Colonic mucosa (tissue), 1 donor: ENCODE measurements around a stretch of chr3.

DNA sequence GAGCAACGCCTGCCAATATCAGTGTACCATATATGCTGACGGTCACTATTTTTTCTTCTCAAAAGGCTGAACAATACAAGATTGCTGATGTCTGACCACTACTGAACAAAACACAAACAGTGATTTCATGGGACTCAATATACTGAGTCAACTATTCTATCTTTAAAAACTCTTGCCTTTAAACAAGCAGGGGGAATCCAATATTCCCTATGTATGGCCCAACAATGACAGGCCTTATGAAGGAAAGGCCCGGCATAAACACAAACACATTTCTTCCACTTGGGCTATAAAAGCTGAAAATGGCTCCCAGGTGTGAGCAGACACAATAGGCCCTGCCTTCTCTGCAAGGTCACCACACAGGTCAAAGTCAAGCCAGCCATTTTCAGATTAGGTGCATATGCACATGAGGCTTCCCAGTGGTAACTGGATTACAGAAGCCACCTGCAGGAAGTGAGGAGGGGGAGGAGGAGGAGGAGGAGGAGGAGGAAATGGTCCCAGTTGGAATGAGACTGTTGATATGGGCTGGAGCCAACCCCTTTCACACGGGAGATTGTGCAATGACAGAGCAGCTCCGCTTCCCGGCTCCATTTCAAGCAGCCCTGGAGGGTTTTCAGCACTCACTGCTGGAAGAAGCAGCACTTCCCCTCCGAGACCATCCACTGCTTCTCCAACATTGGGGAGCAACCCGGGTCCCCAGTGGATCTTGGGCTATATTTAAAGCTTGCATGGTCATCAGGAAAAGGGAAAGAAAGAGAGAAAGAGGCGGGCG, 58.6 kb downstream of the LRIG1 start:
- PRO-cap: unidirectional peak, plus-strand start at position 545 of the sequence; unidirectional peak, plus-strand start at position 616 of the sequence

DNA sequence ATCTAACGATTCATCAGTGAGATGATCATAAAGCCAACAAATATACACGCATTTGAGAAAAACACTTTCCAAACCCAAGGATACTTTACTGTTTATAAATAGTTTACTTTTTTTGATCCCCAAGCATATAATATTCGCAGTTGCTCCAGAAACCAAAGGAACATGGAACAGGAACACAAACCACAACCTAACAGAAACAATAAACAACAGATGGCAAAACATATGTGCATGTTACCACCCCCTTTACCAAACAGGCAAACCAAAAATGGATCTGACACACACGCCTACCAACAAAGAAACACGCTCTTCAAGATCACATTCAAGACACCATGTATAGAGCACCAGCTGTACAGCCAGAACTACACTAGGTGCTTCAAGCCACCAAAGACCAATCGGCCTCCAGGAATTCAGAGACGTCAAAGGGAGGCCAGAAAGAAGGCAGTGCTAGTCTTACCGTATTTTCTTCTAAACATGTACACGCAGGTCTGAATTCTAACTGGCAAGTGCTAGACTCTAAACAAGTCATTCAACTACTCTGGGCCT, 15.2 kb downstream of the LRIG1 start:
- PRO-cap: no peak

- PRO-cap: no peak
Measured at GRCh38 chr3:66822247-66822705, 175.8 kb upstream of the KBTBD8 start.

- PRO-cap: unidirectional peak, plus-strand start at chr3:67296593
Measured at GRCh38 chr3:67296479-67296842, 298.4 kb downstream of the KBTBD8 start.

GRCh38 chr3:67646676-67647297, 7.6 kb downstream of the SUCLG2 start:
- PRO-cap: no peak

DNA sequence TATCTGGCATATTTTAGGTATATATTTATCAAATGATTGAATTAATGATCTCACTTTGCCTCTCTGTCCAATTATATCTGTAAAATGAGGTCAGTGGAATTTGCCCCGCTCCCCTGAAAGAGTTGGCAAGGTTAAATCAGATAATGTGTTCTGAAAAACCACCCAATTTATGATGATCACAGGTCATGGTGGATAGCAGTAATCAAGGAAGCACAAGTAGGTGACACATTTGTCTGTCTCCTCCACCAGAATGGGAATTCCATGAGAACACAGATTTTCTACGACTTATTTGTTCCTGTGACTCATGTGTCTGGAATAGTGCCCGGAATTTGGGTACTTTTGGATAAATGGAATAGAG, 128.8 kb upstream of the TAFA1 start:
- PRO-cap: no peak

DNA sequence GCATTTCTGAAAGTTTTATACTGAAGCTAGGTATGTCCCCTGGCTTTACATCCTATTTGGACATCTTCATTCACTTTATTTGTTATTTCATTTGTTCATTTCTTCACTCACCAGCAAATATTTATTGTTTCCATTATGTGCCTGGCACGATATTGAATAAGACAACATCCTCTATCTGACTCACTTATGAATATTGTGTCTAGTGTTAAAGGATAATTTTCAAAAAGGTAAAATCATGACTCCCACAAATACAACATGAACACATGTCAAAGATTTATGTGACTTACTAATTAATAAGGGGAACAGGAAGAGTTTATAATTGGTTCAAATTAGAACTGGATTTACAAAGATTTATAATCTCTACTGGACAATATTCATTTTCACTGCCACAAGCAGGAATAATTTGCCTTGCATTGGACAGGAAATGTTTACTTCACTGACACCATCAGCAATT, 48.5 kb downstream of the TAFA1 start:
- PRO-cap: unidirectional peak, minus-strand start at position 185 of the sequence

- PRO-cap: no peak
Measured at GRCh38 chr3:69033403-69033790, 18.7 kb downstream of the TMF1 start.

- PRO-cap: no peak
Measured at GRCh38 chr3:69047160-69048348, 4.6 kb downstream of the TMF1 start.

GRCh38 chr3:69121542-69121943, 852 bp downstream of the LMOD3 start:
- PRO-cap: no peak

- PRO-cap: bidirectional peak, plus-strand start at chr3:69200652, minus-strand start at chr3:69200509; bidirectional peak, plus-strand start at chr3:69200986, minus-strand start at chr3:69200880
Measured at GRCh38 chr3:69200033-69201243, 78.0 kb upstream of the LMOD3 start.

DNA sequence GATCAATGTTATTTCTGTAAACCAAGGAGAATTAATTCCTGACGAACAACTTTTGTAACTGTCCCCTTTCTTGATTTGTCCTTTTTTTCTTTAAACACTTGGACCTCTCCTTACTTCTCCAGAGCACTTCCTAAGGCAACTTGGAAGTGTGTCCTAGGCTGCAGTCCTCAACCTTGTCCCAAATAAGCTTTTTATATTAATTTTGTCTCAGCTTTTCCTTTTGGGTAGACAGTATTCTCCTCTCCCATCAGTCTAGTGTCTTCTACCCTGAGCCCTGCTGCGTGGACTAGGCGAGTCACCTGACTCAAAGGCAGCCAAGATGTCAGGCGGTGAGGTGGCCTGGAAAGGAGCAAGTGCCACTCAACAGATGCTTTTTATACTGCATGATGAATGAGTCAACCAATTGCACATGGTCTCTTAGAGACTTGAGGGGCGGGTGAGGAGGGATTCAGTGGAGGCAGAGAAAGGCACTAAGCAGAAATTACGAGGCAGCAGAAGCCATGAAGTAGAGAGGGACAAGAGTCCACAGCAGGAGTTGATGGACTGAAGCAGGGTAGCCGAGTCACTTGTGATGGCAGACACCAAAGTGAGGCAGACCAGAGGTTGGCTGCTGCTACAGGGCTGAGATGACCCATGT, 95.9 kb downstream of the FRMD4B start:
- PRO-cap: no peak

DNA sequence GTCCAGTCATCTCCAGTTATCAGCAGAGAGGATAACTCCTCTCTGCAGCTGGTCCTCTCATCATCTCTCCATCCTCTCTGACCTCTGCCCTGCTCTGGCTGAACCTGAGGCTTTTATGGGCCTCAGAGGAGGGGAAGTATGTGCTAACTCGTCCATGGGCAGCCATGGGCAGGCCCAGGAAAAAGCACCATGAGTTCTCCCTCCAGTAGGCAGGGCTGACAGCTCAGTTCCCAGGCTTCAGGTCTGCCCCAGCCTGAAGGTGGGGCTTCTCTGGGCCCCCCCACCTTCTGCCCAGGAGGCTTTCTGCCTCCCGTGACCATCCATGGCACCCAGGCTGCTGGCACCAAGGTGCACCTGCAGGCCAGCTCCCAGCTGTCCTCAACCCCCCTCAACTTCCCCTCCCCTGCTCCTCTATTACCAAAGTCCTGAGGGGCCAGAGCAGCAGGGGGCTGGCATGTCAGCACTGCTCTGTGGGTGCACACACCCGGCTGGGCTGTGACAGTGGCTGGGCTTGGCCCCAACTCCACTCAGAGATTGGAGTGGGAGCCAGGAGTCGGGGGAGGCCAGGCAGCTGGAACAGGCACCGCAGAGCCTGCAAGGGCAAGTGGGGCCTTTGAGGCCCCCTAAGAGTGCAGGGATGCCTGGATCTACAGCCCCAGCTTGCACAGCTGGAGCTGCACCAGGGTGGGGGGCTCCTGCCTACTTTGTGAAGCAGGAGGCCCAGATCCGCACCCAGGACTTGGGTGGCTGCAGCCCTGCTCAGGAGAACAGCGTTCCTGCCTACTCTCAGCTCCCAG, 99.0 kb upstream of the FRMD4B start:
- PRO-cap: no peak

DNA sequence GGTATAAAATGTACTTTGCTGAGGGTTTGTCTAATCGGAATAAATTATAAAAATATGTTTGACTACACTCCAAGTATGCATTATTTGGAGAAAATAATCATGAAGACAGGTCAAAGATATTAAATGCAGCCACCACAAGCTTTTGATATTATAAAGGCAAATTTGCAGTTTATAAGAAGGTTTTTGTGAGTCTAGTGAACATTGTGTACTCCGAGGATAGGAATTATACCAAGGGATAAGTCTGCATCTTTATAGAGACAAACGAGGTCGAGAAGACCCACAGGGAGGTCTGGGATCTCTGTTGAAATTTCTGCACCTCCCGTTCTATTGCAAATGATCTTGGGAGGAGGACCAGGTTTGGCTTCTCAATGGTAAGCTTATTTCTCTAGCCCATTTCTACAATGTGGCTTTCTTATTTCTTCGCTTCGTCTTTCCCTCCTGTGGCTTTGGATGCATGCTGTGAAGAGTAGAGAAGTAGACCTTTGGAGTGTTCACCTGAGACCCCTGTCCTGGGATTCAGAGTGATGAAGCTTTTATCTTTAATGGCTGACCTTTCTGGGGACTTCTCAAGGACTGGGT, 7.4 kb downstream of the MITF start:
- PRO-cap: no peak

DNA sequence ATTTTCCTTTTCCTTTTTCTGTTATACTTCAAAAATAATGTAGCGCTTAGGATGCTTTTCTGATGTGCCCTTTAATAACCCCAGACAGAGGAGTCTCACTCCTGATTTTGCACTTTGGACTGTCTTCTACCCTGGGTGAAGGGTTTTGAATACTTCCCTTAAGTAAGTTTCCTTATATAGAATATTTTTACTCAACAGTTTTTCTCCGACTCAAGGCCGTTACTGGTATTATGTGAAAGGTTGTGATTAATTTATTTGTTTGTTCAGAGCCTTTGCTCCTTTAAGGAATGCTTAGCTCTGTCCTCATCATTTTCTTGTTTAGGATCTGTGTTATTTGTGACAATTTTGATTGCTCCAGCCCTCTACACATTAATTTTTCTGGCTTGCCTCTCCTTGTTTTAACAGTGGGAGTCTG, 25.3 kb downstream of the MITF start:
- PRO-cap: no peak

- PRO-cap: no peak
Measured at GRCh38 chr3:69771067-69771775, 32.0 kb downstream of the MITF start.

GRCh38 chr3:69845799-69846174, 106.5 kb downstream of the MITF start:
- PRO-cap: no peak

- PRO-cap: no peak
Measured at GRCh38 chr3:69865783-69866533, 126.7 kb downstream of the MITF start.

GRCh38 chr3:71026807-71027569, 556.5 kb downstream of the FOXP1 start:
- PRO-cap: unidirectional peak, plus-strand start at chr3:71027385

DNA sequence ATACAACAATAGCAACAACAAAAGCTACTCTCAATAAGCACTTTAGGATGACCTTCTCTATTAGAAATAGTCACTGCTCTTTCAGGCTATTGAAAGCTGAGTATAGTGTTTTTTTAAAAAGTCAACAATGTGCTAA, 517.9 kb downstream of the FOXP1 start:
- PRO-cap: no peak